A549 (cell line): ENCODE data around the gene FKTN.

GRCh38 chr9:104889262-104890017, 38.5 kb downstream of the ABCA1 start:
- PRO-cap, result no peak
CAGE:
- cytosol, long polyA plus RNA, result no peak
- long polyA plus RNA, result no peak
- nucleus, long polyA plus RNA, result no peak

DNA sequence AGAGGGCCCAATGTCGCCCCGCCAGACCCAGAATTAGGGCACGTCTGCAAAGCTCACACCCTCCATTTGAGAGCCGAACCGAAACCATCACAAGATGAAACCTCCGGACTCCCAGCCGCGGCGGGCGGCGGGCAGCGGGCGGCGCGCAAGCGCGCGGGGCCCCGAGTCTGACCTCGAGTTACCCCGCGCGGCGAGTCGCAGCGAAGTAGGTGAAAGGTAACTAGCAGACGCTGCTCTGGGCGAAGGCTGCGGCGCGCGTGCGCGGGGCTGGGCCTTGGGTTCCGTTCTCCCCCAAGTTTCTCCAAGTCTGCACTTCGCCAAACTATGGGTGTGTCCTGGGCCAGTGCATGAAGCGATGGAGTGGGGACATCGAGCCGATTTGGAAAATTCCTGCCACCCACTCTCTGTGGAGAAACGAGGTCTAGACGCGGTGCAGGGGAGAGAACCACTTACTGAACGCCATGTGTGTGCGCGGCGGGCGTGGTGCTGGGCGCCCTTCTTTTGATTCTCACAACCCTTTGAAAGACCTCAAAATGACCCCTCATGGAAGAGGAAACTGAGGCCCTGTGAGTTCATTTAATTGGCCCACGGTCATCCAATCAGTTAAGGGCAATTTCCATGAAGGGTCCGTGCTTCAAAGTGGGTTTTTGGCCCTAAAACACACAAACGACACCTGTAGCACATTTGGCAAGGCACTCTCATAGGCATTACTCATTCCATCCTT, 63.8 kb upstream of the ABCA1 start:
- PRO-cap, result no peak
CAGE:
- cytosol, long polyA plus RNA, result no peak
- long polyA plus RNA, result no peak
- nucleus, long polyA plus RNA, result no peak

- PRO-cap, result no peak
CAGE:
- cytosol, long polyA plus RNA, result no peak
- long polyA plus RNA, result no peak
- nucleus, long polyA plus RNA, result no peak
Measured at GRCh38 chr9:104993023-104993554, 65.1 kb upstream of the ABCA1 start.

DNA sequence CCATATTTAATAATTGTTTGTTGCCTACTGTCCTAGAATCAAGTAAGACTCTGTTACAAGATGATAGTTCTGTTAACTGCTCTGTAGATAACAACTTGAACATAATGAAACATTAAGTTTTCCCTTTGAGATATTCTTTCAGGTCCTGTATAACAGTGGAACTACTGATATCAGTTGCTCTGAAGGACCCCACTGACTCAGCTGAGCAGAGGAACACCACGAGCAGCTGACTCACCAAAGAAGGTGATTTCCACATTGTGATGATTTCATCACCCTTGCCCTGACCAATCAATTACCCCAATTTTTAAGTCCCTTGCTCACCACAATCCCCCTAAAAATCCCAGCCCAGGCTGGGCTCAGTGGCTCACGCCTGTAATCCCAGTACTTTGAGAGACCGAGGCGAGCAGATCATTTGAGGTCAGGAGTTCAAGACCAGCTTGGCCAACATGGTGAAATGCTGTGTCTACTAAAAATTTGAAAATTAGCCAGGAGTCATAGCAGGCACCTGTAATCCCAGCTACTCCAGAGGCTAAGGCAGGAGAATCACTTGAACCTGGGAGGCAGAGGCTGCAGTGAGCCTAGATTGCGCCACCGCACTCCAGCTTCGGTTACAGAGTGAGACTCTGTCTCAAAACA, 125.3 kb upstream of the ABCA1 start:
- PRO-cap, result no peak
CAGE:
- cytosol, long polyA plus RNA, result no peak
- long polyA plus RNA, result no peak
- nucleus, long polyA plus RNA, result no peak

GRCh38 chr9:105259811-105260916, 15.7 kb downstream of the SLC44A1 start:
- PRO-cap, result no peak
CAGE:
- cytosol, long polyA plus RNA, result no peak
- long polyA plus RNA, result no peak
- nucleus, long polyA plus RNA, result no peak

- PRO-cap, result no peak
CAGE:
- cytosol, long polyA plus RNA, result no peak
- long polyA plus RNA, result no peak
- nucleus, long polyA plus RNA, result no peak
Measured at GRCh38 chr9:105302539-105303082, 58.2 kb downstream of the SLC44A1 start.

DNA sequence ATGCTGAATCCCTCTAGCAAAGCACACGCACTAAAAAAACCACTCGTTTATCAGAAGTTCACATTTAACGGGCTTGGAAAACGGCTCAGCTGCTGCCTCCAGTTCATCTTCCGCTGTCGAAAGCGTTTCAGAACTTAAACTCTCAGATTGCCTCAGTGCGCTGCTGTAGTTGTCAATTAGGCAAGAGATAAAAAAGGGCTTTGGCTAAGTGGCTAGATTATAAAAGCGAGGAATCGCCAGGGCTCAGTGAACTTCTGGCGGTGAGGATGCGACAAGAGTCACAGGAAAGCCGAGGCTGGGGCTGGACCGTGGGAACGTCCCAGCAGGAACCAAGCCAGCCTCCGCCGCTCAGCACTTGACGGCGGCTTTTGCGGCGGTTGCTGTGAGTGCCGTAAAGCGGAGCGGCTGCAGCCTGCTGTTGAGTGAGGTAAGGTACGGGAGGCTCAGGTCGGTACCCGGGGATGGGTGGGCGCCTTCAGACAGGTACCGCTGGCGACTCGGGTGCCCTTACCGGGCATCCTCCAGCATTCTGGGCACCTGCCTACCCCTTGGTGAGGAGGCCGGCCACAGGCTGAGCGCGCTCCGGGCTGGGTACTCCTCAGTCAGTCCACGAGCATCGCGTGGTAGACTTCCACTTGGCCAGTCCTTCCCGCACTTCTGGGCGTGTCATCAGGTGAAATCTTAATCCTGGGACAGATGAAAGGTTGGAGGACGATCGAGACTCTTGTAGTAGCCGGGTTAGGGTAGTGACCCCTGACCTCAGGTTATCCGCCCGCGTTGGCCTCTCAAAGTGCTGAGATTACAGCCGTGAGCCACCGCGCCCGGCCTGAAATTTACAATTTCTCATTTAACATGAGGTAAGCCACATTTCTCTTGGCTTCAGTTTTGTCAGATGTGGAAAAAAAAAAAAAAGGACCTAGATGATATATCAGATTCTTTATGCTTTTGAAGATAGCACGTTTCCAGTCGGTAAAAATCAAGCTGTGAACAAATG, at the start of gene FKTN:
TSS of gene FKTN (plus strand) at position 393 of the 994 bp plus-strand sequence.
- PRO-cap, result bidirectional peak, plus-strand start at position 394 of the sequence, minus-strand start at position 328 of the sequence
CAGE:
- cytosol, long polyA plus RNA, result no peak
- long polyA plus RNA, result start-site peak on the plus strand centred at position 401 of the sequence, 43 bp wide, 129 and 59 reads in 2 replicates
- nucleus, long polyA plus RNA, result no peak

DNA sequence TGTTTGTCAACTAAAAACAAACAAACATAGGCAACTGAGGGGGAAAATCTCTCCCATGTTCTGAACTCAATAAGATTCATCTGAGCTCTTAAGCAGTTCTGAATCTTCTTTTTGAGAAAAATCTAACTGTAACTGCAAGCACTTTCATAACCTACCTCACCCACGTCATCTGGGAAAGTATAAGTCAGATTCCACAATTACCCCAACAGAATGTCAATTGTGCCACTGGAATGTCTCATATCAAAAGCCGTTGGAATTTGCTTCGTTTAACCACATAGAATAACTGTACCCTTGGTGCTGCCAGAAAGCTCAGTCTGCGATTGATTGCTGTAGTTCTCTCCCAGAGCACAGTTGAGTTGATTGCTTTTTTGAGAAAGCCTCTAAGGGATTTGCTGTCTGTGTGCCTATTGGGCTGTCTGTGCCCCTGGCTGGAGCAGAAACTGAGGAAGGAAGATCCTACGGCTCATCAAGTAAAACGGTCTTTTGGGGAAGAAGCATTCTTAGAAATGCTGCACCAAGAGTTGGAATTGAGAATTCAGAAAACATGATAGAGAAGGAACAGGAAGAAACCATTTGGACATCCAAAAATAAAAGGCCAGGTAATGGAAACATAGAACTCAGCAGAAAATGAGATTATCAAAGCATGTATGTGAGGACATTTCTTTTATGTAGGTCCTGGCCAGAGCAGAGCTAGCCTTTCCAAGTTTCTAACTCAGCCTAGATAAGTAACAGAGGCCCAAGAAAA, 583.7 kb downstream of the TMEM38B start:
- PRO-cap, result no peak
CAGE:
- cytosol, long polyA plus RNA, result no peak
- long polyA plus RNA, result no peak
- nucleus, long polyA plus RNA, result no peak

DNA sequence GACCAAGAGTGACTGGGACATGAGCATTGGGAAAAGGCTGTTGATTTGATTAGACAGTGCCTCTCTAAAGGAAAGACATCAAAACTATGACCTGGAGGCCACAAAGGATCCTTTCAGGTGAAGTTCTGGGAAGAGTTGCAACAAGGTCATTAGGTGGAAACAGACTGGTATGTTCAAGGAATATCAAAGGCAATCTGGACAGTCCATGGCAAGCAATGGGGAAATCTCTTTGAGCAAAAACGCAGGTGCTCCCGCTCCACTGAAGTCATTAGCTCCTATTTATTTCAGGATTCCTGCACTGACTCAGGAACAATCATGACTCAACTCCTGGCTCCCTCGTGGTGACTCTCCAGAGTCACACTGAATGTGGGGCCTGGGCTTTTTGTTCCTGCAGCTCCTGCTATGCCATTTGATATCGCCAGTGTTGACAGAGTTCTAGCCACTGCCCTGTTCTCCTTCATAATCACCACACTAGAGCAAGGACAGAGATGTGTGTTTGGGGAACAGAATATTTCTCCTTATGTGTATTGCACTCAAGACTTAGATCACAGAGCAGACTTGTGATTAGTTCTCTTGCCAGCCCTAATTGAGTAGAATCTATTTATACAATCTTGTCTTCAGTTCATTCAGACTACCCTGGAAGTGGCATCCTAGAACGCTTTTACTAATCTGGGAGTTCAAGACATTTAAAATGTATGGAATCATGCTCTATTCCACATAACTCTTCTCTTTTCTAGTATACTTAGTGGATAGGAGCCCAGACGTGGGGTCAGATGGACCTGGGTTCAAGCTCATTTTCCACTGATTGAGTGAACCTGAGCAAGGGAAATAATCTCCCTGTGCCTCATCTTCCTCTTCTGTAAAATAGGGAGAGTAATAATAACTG, 187.1 kb upstream of the ZNF462 start:
- PRO-cap, result no peak
CAGE:
- cytosol, long polyA plus RNA, result no peak
- long polyA plus RNA, result no peak
- nucleus, long polyA plus RNA, result no peak

DNA sequence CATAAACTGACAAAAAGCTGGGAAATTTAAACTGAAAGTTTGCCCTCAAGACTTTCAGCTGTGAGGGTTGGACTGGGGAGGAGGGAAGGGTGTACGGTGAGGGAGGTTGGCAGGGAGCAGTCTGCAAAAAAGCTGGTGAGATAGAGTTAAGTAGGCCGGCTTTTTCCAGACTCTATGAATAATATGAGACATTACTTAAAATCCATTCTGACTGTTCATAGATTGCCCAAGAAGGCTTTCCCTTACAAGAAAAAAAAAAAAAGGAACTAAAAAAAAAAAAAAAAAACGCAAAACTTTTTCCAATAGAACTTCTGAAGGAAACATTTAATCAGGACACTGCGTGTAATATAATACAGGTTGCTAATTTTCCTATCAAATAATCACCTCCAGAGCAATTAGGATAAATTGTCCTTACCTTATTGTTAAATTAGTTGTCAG, 164.7 kb upstream of the ZNF462 start:
- PRO-cap, result no peak
CAGE:
- cytosol, long polyA plus RNA, result no peak
- long polyA plus RNA, result no peak
- nucleus, long polyA plus RNA, result no peak

DNA sequence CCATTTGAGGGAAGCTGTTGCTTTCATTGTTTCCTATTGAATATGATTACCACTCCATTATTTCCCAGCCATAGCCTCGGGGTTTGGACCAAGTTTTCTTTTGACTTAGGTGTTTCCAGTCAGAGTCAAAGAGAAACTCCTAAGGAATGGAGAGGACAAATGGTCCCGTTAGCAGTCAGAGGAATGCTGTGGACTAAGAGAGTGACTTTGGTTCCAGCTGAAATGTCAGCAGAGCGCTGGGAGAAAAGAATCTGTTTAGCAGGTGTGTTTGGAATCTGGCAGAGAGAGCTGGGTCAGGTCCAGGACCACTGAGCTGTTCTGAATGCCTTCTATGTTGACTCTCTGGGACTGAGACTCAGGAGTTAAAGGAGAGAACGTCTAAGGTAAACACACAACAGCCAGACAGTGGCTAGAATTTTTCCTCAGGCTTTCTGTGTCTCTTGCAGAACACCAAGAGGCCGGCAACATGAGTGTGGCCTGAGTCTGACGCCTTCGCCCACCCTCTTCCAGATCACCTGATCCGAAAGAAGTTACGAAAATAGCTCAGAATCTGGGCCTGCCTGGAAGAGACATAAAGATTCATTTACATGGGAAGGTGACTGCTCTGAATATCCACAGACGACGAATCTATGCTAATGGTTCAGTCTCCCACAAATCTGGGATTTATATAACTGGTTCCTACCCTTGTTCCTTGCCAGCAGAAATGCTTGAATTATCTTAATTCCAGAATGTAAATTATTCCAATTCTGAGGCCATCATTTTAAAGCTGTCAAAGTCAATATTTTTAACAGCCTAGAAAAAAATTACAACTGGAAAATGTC, 107.2 kb upstream of the ZNF462 start:
- PRO-cap, result no peak
CAGE:
- cytosol, long polyA plus RNA, result no peak
- long polyA plus RNA, result no peak
- nucleus, long polyA plus RNA, result no peak

- PRO-cap, result no peak
CAGE:
- cytosol, long polyA plus RNA, result no peak
- long polyA plus RNA, result no peak
- nucleus, long polyA plus RNA, result no peak
Measured at GRCh38 chr9:106861676-106862420, 1.1 kb upstream of the ZNF462 start.

- PRO-cap, result no peak
CAGE:
- cytosol, long polyA plus RNA, result no peak
- long polyA plus RNA, result no peak
- nucleus, long polyA plus RNA, result no peak
Measured at GRCh38 chr9:107142354-107142838, 140.7 kb upstream of the RAD23B start.

- PRO-cap, result no peak
CAGE:
- cytosol, long polyA plus RNA, result no peak
- long polyA plus RNA, result no peak
- nucleus, long polyA plus RNA, result no peak
Measured at GRCh38 chr9:107175057-107175362, 108.1 kb upstream of the RAD23B start.

GRCh38 chr9:107306271-107306786, 23.2 kb downstream of the RAD23B start:
- PRO-cap, result no peak
CAGE:
- cytosol, long polyA plus RNA, result no peak
- long polyA plus RNA, result no peak
- nucleus, long polyA plus RNA, result no peak

DNA sequence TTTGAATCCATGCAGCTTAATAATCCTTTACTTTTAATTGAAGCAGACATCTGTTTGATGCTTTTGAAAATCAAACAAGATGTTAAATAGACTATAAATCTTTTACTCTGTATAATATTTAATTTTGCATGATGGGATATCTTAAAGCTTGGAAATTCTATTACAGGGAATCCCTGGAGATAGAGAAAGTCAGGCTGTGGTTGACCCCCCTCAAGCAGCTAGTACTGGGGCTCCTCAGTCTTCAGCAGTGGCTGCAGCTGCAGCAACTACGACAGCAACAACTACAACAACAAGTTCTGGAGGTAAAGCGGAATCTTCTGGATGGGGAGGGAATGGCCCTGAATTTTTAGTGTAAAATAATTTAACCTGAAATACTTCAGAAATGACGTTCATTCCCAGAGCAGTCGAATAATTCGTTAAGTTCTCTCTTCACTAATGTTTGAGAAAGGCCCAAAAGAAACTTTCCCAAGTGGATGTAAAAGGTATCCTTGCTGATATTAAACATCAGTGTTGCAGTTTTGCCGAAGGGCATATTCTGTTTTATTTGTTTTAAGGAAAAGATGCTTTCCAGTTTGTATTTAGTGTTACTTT, 38.8 kb downstream of the RAD23B start:
- PRO-cap, result no peak
CAGE:
- cytosol, long polyA plus RNA, result no peak
- long polyA plus RNA, result no peak
- nucleus, long polyA plus RNA, result no peak

DNA sequence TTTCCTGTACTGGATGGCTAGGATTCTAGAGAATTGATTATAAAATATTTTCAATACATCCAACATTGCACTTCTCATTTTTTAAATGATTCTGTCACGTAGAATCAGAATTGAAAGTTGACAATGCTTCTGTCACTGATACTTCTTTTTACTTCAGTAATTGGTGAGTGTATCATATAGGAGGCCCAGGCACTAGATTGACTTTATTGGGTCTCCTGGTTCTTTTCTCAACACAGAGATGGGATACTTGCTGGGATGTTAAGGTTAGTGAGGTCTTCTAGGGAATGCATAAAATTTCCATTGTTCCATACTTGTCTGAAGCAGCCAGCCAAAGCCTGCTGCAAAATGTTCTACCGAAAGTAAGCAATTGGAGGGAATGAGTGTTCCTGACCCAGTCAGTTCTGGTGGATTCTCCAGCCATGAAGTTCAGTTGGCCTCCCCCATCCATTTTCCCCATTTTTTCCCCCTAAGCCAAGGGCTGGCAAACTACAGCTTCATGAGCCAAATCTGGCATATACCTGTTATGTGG, 49.1 kb downstream of the RAD23B start:
- PRO-cap, result no peak
CAGE:
- cytosol, long polyA plus RNA, result no peak
- long polyA plus RNA, result no peak
- nucleus, long polyA plus RNA, result no peak

DNA sequence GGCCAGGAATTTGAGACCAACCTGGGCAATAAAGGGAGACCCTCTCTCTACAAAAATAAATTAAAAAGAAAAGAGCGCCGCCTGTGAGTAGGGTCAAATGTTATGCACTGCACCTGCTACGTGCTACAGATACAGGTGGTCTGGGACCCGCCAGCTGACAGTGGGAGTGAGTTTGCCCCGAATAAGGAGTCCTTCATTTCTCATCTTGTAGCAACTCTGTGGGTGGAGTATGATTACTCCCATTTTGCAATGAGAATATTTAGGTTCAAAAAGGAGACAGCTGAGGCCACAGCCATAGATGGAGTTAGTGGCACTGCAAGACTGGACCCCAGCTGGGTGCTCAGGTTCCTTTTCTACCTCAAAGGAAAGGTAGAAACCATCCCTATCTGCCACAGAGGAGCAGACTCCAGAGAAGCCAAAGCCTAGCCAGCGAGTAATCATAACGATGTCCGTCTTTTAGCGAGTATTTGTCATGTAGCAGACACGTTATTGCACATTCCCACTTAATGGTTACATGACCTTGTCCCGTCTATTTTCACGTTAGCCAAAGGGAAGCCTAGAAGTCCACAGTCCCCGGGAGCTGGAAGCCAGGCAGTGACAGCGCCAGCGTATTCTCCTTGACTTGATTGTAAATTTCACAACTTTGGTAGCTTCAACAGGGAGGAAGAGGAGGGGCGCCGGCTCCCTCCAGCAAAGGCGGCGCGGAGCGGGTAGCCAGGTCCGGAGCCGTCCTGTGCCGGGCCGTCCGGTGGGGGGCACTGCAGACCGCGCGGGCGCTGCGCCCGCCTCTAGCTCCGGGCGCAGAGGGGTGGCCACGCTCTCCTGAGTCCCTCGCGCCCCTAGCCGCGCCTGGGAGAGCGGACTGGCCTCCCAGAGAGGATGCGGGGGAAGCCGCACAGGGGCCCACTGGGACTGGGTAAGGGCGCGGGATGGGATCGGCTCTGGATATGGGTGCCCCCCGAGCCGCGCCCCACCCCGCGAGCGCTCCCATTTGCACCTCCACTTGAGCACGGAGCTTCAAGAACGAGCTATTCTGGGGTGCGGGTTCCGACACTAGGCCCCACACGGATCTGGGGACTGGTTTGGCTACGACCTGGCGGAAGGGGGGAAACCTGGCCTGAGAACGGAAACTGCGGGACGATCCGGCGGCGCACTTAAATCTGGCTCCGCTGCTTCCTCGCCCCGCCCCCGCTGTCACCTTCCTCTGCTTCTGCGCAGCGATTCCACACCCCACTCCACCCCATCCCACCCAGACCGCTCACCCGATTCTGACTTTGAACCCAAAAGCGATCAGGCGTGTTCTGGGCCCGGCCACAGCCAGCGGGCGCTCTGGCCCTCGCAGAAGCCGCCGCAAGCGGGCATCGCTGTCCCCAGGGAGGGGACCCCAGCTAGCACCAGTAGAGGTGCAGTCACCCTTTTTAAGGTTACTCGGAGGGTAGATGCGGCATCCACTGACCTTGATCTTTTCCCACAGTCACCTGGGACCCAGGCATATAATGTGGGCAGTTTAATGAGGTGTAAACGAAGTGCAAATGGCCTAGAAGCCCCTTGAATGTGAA, 24.0 kb downstream of the KLF4 start:
- PRO-cap, result no peak
CAGE:
- cytosol, long polyA plus RNA, result no peak
- long polyA plus RNA, result no peak
- nucleus, long polyA plus RNA, result no peak

DNA sequence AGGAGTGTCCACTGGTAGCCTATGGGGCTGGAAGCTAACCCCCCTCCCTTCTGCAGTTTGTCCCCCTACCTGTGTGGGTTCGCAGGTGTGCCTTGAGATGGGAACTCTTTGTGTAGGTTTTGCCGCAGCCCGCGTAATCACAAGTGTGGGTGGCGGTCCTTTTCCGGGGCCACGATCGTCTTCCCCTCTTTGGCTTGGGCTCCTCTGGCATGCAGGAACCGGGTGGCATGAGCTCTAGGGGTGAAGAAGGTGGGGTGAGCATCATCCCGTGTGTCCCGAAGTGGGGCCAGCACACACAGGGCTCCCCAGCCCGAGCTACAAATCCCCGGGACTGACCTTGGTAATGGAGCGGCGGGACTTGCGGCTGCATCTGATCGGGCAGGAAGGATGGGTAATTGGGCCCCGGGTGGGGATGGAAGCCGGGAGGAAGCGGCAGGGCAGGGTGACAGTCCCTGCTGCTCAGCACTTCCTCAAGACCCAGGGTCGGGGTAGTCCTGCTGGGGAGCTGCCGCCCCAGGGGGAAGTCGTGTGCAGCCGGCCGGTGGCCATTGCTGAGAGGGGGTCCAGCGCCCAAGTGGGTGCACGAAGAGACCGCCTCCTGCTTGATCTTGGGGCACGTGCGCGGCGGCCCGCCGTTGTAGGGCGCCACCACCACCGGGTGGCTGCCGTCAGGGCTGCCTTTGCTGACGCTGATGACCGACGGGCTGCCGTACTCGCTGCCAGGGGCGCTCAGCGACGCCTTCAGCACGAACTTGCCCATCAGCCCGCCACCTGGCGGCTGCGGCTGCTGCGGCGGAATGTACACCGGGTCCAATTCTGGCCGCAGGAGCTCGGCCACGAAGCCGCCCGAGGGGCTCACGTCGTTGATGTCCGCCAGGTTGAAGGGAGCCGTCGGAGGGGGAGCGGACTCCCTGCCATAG, 2.4 kb downstream of the KLF4 start:
- PRO-cap, result no peak
CAGE:
- cytosol, long polyA plus RNA, result no peak
- long polyA plus RNA, result no peak
- nucleus, long polyA plus RNA, result no peak

- PRO-cap, result no peak
CAGE:
- cytosol, long polyA plus RNA, result no peak
- long polyA plus RNA, result no peak
- nucleus, long polyA plus RNA, result no peak
Measured at GRCh38 chr9:107614618-107615275, 125.2 kb upstream of the KLF4 start.